Tibial nerve (tissue), 3 donors: ENCODE measurements around a stretch of chr7.

DNA sequence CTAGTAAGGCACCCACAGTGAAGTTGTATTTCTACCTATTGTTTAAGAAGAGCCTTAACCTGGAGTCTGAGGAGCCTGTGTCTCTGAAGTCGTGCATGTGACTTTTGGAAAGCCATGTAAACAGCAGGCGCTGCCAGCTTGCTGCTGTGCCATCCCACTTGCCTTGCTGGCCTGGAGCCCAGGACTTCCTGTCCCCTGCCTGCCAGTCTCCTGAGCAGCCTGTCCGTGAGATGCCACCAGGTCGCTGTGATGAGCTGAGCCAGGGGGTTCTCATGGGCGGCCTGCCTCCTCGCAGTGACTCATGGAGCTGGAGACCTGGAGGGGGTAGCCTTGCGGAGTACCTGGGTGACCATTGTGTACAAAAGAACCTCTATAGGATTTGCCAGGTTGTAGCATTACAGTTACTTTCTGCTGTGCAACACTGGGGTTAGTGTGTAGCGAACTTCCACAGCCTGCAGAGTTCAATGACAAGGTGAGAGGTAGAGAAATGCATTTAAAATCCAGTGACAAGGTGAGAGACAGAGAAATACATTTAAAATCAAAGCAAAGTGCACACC lies 36.8 kb upstream of the BHLHA15 start:
- PRO-cap: no peak
- RAMPAGE, long total RNA, 3 experiments: no peak in any of the 3 experiments

DNA sequence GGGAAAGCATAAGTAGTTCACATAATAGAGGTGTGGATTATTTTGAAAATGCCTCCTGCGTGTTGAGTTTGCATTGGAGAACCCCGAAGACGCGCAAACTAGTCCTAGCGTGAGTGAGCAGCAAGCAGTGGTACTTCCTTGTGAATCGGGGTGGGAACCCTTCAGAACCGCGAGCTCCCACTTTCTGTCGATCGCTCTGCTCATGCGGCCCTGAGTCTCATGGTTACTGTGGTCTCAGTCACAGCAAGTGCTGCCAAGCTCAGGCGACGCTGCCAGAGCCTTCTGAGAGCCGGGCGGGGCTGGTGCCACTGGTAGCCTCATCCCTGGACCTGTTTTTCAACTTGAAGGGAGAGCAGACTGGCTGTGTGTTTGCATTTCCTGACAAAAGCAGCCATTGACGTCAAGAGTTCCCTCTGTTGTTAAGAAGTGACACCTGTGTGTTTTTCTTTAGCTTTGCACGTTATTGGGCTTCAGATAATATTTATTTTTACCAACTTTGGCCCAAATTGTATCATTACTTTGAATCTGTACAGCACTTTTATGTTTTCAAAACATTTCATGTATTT lies 32.9 kb upstream of the BHLHA15 start:
- PRO-cap: no peak
- RAMPAGE, long total RNA, 3 experiments: no peak in any of the 3 experiments

DNA sequence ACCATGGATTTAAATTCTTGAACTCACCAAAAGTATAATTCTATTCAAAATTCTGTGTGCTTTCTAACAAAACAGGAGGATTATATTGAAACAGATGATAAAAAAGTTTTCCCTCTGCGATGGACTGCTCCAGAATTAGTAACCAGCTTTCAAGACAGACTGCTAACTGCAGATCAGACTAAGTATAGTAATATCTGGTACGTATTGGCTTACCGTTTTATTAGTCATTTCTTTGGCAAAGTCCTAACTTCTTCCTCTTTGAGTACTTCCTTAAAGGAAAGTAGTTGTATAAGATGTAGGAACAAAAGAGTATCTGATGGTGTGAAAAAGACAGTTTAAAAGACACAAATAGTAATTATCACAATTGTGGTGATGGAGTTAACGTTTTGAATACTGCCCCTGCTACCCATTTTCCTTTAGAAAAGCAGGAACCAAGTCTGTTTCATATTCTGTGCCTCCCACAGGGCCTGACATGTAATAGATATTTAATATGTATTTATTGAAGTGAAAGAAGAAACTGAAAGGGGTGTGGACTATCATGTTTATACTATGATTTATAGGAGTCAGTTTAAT lies 24.4 kb upstream of the BHLHA15 start:
- PRO-cap: no peak
- RAMPAGE, long total RNA, 3 experiments: no peak in any of the 3 experiments

GRCh38 chr7:98203106-98203815 lies 8.0 kb upstream of the BHLHA15 start:
- PRO-cap: no peak
- RAMPAGE, long total RNA, 3 experiments: no peak in any of the 3 experiments

DNA sequence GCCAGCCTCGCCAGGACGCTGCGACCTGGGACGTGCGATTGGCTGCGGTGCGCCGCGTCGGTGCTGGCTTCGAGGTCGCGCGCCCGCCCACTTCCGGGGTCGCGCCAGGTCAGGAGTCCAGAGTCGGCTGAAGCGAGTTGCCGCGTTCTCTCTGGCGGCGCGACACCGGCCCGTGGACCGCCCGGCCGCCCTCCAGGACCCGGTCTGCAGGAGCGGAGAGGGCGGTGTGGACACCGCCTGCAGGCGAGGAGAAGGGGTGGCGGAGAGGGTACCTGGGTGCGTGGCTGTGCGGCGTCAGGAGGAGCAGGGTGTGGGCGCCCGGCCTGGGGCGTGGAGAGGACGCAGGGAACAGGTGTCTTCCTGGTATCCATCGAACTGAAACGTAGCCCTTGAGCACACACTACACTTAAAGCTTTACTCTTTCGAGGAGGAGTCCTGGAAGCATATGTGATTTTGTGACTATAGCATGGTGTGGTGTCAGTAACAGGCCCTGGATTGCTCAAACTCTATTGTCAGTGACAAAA lies 283 bp upstream of the TECPR1 start:
- PRO-cap: bidirectional peak, plus-strand start at position 120 of the sequence, minus-strand start outside the sequence
- RAMPAGE, long total RNA, 3 experiments: start-site peak on the plus strand in 3 of 3 experiments, centred at positions 105 to 127 of the sequence, 45 to 66 reads per replicate

DNA sequence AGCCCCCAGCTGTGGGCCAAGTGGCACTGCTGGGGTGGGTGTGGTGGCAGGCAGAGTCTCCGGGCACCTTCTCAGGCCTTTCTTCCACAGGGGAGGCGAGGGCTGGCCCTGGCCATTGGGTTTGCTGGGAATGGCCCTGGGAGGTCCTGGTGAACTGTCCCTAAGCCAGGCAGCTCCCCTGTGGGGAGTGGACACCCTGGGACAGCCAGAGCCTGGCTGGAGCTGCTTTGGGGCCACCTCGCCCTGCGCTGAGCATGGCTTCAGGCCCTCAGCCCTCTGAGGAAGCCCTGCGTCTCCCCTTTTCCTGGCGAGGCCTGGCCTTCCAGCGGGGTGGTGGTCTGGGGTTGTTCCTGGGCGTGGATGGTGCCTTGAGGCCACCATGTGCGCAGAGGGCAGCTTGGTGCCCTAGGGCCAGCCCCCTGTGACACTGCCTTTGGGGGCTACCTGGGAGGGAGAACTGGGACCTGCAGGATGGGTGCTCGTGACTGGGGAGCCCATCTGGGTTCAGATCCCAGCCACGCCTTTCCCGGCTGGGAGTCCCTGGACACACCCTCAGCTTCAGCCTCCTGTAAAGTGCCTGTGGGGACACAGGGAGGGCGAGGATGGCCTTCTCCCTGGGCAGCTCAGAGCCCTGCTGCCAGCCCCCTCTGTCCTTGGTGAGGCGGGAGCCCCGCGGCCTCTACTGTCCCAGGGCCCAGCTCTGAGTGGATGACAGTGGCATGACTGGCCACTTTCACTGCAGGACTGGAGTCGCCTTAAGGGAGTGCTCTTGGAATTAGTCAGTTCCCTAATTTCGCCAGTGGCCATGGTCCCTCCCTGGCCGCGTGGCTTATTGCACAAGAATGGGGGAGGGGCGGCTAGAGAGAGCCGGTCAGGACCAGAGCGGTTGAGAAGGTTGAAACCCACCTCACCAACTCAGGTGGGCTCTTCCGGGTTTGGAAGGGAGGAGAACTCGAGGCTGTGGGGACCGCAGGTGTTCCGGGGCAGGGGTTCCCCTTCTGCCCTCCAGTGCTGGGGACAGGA lies 4.4 kb downstream of the BRI3 start:
- PRO-cap: unidirectional peak, minus-strand start at position 746 of the sequence
- RAMPAGE, long total RNA, 3 experiments: no peak in any of the 3 experiments

DNA sequence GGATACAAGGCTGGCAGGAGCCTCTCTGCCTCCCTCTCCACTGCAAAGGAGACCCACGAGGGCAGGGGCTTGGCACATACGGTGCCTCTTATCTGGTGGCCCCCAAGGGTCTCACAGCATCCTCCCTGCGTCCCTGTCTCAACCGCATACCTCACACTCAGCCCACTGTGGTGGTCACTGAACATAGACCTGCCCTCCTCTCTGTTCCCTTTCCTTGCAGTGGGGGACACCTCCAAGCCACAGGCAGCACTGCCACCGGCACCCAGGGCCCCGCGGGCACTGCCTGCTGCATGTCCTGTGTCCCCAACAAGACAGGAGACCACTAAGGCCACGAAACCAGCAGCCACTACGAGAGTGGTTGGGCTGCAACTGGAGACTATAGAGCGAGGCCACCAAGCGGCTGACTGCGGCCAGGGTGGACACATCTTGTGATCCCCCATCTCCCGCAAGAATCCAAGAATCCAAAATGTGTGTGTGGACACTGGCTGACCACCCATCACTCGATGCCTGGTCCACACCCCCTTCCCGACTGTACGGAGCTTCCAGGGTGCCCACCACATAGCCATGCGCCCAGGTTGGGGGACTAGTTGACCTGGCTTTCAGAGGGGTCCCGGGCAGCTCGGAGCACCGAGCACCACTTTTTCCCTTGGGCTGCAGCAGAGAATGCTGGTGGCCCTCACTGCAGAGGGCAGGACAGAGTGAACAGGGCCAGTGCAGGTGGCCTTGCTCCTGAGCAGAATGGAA lies 15.4 kb downstream of the BRI3 start:
- PRO-cap: no peak
- RAMPAGE, long total RNA, 3 experiments: no peak in any of the 3 experiments

DNA sequence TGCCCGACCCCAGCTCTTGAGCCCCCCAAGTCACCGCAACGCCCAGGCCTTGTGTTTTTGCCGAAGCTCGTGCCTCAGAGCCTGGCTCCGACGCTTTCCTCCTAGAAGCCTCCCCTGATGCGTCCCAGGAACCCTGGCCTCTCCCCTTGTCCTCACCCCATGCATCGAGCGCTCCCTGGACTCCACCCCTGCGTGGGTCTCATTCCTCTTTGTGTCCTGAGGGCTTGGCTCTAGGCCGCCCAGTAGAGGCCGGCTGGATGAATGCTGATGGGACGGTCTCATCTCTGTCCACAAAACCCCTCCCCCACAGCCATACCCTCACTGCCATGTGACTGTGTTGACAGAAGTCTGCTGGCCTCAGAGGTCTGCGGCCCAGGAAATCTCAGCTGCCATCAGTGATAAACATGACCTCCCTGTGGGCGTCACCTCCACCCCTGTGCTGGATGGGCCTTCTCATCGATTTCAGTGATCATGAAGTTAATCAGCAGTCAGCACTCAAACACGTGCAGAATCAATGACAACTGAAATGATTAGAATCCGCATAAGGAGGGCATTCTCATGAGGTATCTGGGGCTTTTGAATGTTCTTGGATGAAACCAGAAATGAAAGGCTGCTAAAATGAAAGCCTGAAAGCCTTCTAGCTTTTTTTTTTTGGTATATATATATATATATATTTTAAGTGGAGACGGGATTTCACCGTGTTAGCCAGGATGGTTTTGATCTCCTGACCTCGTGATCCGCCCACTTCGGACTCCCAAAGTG lies 19.5 kb downstream of the BRI3 start:
- PRO-cap: no peak
- RAMPAGE, long total RNA, 3 experiments: no peak in any of the 3 experiments

DNA sequence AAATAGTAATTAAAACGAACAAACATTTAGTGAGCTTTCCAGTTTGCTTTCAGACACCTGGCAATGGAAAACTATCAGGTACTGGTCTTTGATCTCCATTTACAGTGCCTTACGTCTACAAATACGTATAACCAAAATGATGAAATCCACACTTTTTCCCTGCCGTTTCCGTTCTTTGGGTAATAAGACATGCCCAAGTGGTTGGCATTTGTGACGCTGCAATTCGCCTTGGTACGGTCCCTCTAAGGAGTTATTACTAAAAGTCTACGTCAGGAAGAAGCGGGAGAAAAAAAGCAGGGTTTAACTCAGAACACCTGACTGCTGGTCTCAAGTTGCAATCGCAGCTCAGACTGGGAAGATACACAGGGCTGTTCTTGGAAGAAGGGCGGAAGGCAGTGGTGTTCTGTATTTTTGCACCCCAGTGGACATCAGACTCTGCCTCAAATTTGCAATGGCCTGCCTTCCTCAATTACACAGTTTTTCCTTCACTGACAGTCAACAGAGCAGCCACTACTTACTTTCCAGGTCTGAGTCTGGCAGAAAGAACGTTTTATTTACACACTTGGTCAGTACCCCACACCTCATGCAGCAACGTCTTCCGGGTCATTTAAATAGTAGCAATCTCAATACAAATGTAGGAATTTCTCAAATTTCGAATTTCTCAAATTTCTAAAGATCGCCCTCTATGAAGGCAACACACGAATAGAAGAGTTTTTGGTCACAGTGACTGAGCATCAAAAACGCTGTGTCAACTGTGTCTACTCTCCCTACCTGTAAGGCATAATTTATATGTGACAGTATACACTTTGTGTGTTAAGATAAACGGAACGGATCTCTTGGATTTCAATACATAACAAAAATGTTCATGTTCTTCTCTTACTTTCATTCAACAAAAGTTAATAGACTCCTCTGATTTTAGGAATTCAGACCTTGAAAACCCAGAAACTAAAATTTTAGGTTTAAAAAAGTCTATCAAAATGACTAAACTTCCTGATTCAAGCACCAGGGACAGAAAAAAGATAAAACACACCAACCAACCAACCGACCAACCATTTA lies 2.1 kb downstream of the BAIAP2L1 start:
- PRO-cap: no peak
- RAMPAGE, long total RNA, 3 experiments: no peak in any of the 3 experiments

DNA sequence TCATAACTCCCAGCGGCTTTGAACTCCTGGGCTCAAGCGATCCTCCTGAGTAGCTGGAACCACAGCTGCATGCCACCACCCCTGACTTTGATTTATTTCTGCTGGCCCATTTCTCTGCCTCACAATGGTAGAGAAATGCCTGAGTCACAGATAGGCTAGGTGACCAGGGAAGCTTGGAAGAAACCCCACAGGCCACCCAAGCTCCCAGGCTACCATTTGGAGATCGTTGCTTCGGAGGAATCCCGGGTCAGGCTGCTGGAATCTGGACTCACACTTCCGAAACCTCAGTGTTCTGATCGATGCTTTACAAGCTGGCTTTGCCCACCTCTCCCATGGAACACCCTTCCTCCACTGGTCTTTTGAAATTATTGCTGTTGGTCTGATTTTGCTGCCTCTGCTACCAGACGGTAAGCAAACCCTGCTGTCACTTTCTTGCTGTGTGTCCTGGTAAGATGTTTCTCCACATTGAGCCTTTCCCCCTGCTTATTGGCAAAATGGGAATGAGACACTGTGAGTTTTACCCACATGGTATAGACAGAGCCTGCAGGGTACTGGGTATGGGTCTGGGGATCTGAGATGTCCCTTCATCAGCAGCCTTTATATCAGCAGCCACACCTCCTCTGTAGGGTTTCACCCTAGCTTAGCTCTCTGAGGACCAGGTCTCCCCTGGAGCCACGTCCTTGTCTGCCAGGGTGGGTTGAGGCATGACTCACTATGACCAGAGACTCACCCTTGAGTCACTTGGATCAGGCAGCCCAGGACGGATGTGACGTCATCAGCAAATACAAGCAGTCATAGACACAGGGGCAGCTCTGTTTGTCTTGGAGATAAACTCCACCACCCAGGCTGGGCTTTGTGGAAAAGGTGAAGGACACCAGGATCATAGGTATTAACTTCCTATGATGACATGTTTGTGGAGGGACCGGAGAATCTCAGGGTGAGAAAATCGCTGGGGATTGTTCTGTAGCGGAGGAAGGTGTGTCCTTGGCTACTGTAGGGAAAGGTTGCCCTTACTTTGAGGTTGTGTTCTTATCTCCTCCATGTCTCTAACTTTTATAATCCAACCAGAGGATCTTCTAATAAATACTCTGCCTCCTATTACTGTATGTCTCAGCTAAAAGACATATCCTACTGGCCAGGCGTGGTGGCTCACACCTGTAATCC lies 17.8 kb upstream of the BAIAP2L1 start:
- PRO-cap: no peak
- RAMPAGE, long total RNA, 3 experiments: no peak in any of the 3 experiments

- PRO-cap: no peak
- RAMPAGE, long total RNA, 3 experiments: no peak in any of the 3 experiments
Observed at GRCh38 chr7:98419742-98420003, 18.8 kb upstream of the BAIAP2L1 start.

- PRO-cap: unidirectional peak, minus-strand start at chr7:98619892
- RAMPAGE, long total RNA, 3 experiments: no peak in any of the 3 experiments
Observed at GRCh38 chr7:98619457-98620251, 2.6 kb downstream of the NPTX2 start.

DNA sequence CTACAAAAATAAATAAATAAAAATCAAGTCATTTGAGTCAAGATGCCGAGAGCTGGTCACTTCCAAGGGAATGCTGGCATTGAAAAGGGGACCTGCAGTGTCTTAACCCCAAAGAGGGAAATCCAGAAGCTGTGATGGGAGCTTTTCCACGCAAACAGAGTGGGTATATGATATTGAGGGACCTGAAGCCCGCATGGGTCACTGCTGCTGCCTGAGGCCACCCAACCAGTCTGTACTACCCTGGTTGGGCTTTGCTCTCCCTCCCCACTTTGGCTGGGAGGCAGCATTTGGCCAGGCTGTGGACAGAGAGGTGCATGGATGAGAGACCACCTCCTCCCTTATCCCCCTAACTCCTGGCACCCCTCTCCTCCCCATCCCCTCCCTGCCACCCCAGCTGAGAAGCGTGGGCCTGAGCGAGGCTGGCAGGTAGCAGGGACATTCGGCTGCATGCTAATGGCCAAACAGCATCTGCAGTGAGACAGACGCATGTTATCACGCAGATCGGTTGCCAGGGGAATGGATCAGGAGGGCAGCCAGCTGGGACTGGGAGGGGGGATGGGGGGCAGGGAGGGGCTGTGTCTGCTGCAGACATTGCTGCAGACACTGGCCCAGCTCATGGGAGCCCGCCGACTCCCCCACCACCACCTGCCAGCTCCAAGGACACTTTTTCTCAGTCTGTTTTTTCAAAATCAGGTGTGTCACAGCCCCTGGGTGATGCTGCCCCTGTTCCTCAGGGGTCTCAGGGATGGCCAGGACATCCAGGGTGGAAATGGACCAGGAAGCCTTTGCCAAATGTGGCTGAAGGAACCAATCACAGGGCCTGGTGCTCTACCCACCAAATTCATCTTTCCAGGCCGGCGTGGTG lies 2.5 kb downstream of the TMEM130 start:
- PRO-cap: no peak
- RAMPAGE, long total RNA, 3 experiments: no peak in any of the 3 experiments

DNA sequence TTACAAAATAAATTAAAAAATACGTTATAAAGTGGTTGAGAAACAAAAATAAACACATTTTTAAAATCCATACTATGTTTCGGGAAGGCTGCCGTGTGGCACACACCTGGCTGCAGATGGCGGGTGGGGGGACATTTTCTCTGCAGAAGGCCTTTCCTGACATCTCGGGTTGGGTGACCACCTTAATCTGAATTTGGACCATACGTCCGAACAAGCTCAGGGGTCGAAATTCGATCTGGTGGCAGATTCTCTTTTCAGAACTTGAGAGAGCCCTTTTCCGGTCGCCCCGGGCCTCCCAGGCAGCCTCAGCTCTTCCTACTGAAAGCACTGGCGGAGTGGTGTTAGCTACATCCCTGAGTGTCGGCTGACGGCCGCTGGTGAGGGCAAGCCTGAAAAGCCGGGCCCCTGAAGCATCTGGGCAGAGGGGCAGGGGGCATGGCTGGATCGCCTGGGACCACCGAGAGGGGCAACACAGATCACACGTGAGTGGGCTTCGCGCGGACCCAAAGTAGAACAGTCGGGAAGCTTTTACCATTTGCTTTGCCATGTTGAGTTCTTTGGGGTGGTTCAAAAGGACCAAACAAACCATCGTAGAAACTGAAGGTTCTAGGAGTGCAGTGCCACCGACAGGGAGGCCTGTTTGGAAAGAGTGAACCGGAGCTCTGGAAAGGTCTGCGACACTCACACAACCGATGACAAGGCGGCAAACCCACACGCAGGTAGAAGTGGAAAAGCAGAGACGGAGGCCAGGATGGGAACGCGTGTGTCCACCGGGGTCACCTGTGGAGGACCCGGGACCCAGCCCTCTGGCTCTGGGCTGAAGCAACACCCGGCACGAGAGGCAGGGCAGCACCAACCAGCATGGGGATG lies 116.0 kb downstream of the SMURF1 start:
- PRO-cap: no peak
- RAMPAGE, long total RNA, 3 experiments: no peak in any of the 3 experiments

- PRO-cap: no peak
- RAMPAGE, long total RNA, 3 experiments: start-site peak on the minus strand in 1 of 3 experiments, at chr7:99037084-99037363 at its widest, 21 reads per replicate
Observed at GRCh38 chr7:99036773-99037576, 106.9 kb downstream of the SMURF1 start.

GRCh38 chr7:99106308-99107245 lies 37.3 kb downstream of the SMURF1 start:
- PRO-cap: no peak
- RAMPAGE, long total RNA, 3 experiments: no peak in any of the 3 experiments

DNA sequence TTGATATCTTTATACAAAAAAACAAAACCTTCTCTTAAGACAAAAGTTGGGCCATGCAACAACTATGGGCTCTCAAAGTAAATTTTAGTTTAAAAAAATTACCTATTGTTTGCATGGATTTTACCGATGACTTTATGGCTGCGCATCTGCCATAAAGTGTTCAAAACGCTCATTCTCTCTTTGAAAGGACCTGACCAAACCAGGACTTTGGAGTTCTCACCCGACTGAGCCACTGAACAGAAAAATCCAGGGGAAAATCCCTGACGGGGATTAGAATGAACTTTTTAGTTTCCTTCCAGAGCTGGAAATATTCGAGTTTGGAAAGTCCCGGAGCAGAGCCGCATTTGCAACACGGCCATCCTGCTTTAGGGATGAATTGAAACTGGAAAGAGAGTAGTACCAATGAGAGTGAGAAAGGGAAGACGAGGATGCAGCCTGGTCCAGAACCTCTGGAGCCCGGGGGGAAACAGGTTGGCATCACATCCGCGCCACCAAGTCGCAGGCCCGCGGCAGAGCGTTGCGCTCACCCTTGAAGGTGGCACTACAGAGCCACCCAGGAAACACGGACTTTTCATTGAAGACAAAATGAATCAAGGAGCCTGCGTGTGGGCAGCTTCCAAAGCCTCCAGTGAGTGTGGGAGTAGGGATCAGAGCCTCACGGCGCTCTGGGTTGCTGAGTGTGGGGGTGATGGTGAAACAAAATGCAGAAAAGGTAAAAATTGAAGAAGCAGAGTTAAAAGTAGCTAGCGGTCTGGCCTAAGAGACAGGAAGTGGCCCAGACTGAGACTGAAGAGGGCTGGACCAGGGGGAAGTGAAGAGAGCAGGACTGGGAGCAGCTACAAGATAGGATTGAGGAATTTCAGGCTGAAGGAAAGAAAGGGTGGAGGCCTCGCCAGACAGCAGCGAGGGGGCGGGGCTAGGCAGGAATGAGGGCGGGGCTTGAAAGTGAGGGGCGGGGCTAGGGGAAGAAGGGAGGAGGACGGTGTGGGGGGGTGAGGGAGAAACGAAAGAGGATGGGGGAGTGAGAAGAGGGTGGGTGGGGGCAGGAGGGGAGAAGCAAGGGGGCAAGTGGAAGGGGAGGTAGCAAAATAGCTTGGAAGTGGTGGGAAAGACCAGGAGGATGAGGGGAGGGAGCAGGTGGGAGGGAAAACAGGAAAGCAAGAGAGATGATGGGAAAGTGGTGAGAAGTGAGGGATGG lies 1.9 kb downstream of the SMURF1 start:
- PRO-cap: bidirectional peak, plus-strand start at position 402 of the sequence, minus-strand start at position 246 of the sequence; bidirectional peak, plus-strand start at position 998 of the sequence, minus-strand start at position 813 of the sequence
- RAMPAGE, long total RNA, 3 experiments: no peak in any of the 3 experiments

DNA sequence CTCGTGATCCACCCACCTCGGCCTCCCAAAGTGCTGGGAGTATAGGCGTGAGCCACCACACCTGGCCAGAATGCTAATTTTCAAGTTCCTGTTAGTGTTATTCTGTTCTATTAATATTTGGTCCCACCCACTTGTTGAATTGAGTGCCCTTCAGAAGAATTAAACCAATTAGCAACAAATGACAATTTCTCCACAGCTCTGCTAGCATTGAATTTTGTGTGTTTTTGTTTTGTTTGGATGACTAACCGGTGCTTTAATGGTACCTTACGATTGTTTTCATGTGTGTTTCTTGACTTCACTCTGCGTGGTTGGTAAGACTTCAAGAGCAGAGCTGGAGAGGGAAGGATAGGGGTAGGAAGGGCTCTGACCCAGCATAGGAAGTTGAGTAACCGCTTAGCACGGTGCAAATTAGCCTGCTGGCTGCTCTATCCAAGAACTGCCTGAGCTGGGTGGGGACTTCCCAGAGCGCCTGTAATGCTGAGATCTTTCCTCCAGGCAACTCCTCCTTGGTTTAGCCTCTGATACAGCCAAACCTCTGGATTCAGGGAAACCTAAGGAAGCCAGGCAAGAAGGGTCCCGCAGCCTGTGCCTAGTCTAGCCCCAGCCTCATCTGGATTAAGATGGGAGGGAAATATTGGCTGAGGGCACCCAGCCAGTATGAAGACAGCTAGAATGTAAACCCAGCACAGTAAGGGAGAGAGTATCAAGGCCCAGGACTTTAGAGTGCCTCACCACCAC lies 4.6 kb downstream of the ARPC1B start:
- PRO-cap: no peak
- RAMPAGE, long total RNA, 3 experiments: no peak in any of the 3 experiments

GRCh38 chr7:99409598-99410301 lies 981 bp downstream of the BUD31 start:
- PRO-cap: no peak
- RAMPAGE, long total RNA, 3 experiments: no peak in any of the 3 experiments

DNA sequence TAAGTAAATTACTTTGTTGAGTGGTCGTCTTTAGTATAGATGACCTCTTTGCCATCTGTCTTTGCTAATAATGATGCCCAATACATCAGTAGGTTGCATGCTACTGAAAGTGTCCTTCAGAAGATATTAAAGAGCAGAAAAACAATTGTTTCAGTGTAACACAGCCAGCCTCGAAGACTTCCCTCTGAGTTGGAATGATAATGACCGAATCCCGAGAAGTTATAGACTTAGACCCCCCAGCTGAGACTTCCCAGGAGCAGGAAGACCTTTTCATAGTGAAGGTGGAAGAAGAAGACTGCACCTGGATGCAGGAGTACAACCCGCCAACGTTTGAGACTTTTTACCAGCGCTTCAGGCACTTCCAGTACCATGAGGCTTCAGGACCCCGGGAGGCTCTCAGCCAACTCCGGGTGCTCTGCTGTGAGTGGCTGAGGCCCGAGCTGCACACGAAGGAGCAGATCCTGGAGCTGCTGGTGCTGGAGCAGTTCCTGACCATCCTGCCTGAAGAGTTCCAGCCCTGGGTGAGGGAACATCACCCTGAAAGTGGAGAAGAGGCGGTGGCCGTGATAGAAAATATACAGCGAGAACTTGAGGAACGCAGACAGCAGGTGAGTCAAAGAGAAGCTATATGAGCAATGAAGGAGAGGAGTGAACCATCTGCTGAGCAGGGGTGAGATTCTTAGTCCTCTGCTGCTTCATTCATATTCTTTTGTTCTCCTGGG lies 1.6 kb downstream of the ZKSCAN5 start:
- PRO-cap: no peak
- RAMPAGE, long total RNA, 3 experiments: no peak in any of the 3 experiments